Stomach (tissue), 7 donors: ENCODE measurements around a stretch of chr9.

- PRO-cap = no peak
- RAMPAGE, long total RNA, 5 experiments = start-site peak on the minus strand in 1 of 5 experiments, at chr9:91327236-91327306 at its widest, 11 reads per replicate
- RRBS = no CpG with 5 or more reads among the region's 5 CpGs
Observed at GRCh38 chr9:91327060-91327621, 34.6 kb downstream of the AUH start.

GRCh38 chr9:91409758-91410230 lies 13.8 kb downstream of the NFIL3 start:
- PRO-cap = no peak
- RAMPAGE, long total RNA, 5 experiments = start-site peak on the minus strand in 1 of 5 experiments, at chr9:91409876-91410236 at its widest, 18 reads per replicate
- RRBS = no CpG with 5 or more reads among the region's 12 CpGs

DNA sequence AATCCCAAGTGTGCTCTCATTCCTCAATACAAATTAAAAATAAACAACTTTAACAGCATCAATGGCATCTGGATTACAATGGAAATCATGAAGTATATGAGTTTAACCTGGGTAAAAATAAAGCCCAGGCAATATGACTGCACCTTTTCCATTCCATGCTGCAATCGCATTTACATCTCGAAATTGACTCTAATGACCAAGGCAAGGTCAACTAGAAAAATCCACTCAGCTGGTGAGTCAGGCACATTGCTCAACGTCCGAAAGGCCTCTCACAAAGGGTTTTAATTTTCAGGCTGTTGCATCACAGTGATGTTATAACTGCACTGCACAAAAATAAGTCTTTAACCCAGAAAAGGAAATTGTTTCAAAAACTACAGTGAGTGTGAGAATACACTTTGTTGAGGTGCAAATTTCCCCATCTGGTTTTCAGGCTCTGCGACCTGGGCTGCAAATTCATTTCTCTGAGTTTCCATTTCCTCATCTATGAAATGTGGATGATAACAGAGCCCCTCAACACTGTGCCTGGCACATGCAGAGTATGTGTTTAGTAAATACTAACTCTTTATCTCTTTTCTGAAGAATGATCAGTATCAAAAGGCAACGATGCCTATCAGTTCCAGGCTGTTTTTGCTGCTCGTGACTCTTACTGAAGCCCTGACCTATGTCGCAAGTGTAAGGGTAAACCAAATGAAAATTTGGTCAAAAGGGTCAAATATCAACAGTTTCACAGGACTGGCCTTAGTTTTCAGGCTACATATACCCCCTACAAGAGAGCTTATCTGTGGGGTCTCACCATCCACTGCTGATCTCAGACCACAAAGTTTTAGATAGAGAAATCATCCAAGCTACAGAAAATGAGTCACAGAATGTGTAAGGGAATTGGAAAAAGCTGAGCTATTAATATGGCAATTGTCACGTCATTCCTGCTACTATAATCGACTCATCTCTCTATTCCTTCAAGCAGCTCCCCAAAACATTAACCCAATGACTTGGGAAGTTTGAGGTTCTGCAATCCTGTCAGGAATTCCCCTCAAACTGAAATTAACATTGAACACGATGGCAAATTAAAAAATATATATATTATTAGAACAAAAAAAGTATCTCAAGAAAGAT lies 4.1 kb downstream of the NFIL3 start:
- PRO-cap = bidirectional peak, plus-strand start at position 367 of the sequence, minus-strand start at position 166 of the sequence
- RAMPAGE, long total RNA, 5 experiments = no peak in any of the 5 experiments
- RRBS = no CpG with 5 or more reads among the region's 11 CpGs

DNA sequence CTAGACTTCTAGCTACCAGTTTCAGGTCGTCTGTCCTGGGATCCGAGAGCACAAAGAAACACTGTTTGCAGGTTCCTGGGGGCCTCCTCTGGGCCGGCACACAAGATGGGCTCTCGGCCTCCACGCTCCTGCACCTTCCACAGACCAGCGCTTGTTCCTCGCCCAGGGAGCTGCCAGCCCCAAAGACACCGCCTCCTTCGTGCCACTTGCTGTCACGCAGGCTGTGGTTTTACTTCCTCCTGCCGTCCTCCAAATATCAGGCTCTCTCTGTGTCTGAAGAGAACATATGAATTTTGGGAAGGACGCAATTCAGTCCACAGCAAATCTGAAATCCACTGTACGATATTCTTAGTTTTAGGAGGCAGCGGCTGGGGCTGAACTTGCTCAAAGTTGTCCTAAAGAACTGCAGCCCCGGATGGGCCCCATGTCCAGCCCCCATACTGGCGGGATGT lies 105.8 kb downstream of the ROR2 start:
- PRO-cap = unidirectional peak, minus-strand start at position 149 of the sequence
- RAMPAGE, long total RNA, 5 experiments = no peak in any of the 5 experiments
- RRBS = no CpG with 5 or more reads among the region's 16 CpGs

DNA sequence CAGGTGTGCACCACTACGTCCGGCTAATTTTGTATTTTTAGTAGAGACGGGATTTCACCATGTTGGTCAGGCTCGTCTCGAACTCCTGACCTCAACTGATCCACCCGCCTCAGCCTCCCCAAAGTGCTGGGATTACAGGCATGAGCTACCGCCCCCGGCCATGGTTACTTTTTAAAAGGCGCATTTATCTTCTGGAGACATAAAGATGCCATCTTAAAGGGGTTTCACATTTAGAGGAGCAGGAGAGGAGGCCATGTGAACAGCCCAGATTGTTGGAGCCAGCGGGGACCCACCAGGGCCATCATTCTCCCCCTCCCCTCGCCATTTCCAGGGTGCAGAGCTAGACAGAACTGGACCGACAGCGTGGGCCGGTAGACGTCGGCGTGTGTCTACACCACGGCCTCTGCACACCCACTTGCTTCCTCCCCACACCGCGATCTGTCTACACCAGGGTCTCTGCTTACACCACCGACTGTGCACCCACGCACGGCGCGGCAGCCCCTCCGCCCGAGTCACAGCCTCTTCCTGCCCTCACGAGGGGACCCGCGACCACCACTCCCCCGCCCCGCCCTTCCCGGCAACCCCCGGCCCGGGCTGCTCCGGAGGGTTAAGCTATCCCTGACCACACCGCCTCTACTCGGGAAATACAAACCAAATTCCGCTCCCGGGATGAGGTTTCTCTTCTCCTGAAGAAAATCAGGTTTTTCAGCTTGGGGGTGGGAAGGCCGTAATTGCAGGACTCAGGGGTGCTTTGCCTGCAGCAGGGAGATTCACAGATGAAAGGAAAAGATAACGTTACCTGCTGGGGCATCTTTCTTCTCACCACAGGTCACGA lies 63.8 kb downstream of the ROR2 start:
- PRO-cap = no peak
- RAMPAGE, long total RNA, 5 experiments = start-site peak on the minus strand in 1 of 5 experiments, centred at position 321 of the sequence, 6 reads per replicate
- RRBS = 82% methylated on average over 5 of the region's 43 CpGs

GRCh38 chr9:92410245-92410578 lies 5.8 kb upstream of the OGN start:
- PRO-cap = no peak
- RAMPAGE, long total RNA, 5 experiments = no peak in any of the 5 experiments
- RRBS = no CpG with 5 or more reads among the region's 1 CpG

GRCh38 chr9:92634397-92634611 lies 35.6 kb downstream of the IPPK start:
- PRO-cap = no peak
- RAMPAGE, long total RNA, 5 experiments = no peak in any of the 5 experiments
- RRBS = no CpG with 5 or more reads among the region's 4 CpGs

- PRO-cap = no peak
- RAMPAGE, long total RNA, 5 experiments = no peak in any of the 5 experiments
- RRBS = no CpG with 5 or more reads among the region's 6 CpGs
Observed at GRCh38 chr9:92666300-92666583, 3.7 kb downstream of the IPPK start.

GRCh38 chr9:92756791-92757104 lies 7.9 kb downstream of the BICD2 start:
- PRO-cap = no peak
- RAMPAGE, long total RNA, 5 experiments = no peak in any of the 5 experiments
- RRBS = no CpG with 5 or more reads among the region's 8 CpGs

GRCh38 chr9:92964803-92965080 lies 17.4 kb downstream of the FGD3 start:
- PRO-cap = no peak
- RAMPAGE, long total RNA, 5 experiments = no peak in any of the 5 experiments
- RRBS = no CpG with 5 or more reads among the region's 8 CpGs

- PRO-cap = no peak
- RAMPAGE, long total RNA, 5 experiments = start-site peak on the plus strand in 2 of 5 experiments, at chr9:93020211-93020332 at its widest, 6 to 7 reads per replicate
- RRBS = no CpG with 5 or more reads among the region's 13 CpGs
Observed at GRCh38 chr9:93020013-93020504, 38.4 kb upstream of the SUSD3 start.

GRCh38 chr9:93029651-93030185 lies 28.8 kb upstream of the SUSD3 start:
- PRO-cap = no peak
- RAMPAGE, long total RNA, 5 experiments = no peak in any of the 5 experiments
- RRBS = no CpG with 5 or more reads among the region's 11 CpGs

DNA sequence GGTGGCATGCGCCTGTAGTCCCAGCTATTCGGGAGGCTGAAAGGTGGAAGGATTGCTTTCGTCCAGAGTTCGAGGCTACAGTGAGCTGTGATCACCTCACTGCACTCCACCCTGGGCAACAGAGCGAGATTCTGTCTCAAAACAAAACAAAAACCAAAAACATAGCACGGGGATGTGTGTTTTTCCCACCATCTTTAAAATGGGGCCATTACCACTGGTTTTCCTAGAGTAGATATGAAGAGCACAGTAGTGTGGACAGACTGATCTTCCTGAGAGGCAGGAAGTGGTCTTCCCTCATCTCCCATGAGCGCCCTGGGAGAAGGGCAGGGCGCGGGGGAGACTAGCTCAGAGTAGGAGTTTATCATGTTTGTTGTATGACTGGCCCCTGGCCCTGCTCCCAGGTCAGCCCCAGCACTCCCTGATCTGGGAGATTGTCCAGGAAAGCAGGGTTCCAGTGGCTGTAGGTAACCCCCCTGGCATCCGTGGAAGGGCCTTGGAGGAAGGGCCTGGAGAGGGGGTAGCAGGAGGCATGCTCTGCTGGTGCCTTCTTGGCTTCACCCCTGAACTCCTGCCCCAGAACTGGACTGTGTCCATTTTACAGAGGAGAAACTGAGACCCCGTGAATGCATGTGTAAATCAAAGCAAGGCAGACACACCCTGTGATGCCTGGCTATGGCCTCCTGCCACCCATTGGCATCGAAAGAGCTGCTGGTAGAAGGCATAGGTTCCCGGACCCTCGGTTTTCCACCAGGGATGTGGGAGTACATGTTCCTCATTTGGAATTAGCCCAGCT lies 2.4 kb downstream of the SUSD3 start:
- PRO-cap = no peak
- RAMPAGE, long total RNA, 5 experiments = no peak in any of the 5 experiments
- RRBS = no CpG with 5 or more reads among the region's 14 CpGs

GRCh38 chr9:93063456-93064266 lies 5.2 kb downstream of the SUSD3 start:
- PRO-cap = no peak
- RAMPAGE, long total RNA, 5 experiments = no peak in any of the 5 experiments
- RRBS = no CpG with 5 or more reads among the region's 11 CpGs

- PRO-cap = no peak
- RAMPAGE, long total RNA, 5 experiments = no peak in any of the 5 experiments
- RRBS = no CpG with 5 or more reads among the region's 17 CpGs
Observed at GRCh38 chr9:93114465-93115227, 18.6 kb downstream of the CARD19 start.

- PRO-cap = no peak
- RAMPAGE, long total RNA, 5 experiments = no peak in any of the 5 experiments
- RRBS = no CpG with 5 or more reads among the region's 10 CpGs
Observed at GRCh38 chr9:93186897-93187450, 3.0 kb downstream of the WNK2 start.

GRCh38 chr9:93277822-93278370 lies 94.0 kb downstream of the WNK2 start:
- PRO-cap = no peak
- RAMPAGE, long total RNA, 5 experiments = start-site peak on the plus strand in 1 of 5 experiments, at chr9:93277992-93278078 at its widest, 8 reads per replicate
- RRBS = no CpG with 5 or more reads among the region's 5 CpGs

- PRO-cap = no peak
- RAMPAGE, long total RNA, 5 experiments = no peak in any of the 5 experiments
- RRBS = no CpG with 5 or more reads among the region's 10 CpGs
Observed at GRCh38 chr9:93512042-93512841, 58.9 kb upstream of the FAM120AOS start.

GRCh38 chr9:94135140-94135889 lies 51.1 kb downstream of the PTPDC1 start:
- PRO-cap = unidirectional peak, minus-strand start at chr9:94135400
- RAMPAGE, long total RNA, 5 experiments = no peak in any of the 5 experiments
- RRBS = no CpG with 5 or more reads among the region's 3 CpGs

DNA sequence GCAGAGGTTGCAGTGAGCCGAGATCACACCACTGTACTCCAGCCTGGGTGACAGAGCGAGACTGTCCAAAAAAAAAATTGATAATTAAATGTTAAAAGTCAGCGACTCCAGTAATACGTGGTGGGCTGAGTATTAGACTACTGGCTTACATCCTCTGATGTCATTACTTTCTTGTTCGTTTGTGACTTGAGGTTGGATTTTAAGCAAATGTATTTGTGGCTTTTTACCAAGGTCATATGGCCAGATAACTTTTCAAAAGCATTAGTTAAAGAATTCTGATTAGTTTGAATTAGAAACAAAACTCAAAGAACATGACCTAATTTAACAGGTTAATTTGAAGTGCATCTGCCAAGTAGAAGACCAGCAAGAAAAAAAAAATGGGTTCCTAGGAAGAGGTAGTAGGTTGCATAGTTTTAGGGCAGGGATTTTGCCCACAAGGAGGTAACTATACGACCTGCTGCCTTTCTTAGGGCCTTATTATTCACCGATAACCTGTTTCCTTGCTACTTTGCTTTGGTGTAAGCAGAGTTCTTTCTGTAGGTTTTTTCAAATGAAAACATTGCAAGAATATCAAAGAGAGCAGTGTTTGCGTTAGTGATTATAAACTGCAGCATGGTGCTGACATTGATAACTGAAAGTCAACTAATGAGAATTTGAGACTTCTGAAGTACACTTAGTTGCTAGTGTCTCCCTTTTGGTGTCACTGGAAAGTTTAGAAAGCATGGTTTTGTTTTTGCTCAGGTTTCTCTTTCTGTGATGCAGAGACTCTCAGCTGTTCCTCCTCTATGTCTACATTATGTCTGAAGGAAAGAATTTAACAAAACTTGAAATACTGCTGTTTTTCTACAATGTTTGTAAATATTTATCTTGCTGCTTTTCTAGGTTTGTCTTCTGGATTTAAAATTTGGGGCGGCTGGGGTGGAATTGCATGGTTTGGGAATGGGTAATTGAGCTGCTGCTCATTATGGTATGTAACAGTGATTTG lies 80.4 kb upstream of the ZNF169 start:
- PRO-cap = unidirectional peak, plus-strand start at position 392 of the sequence; unidirectional peak, plus-strand start at position 446 of the sequence
- RAMPAGE, long total RNA, 5 experiments = no peak in any of the 5 experiments
- RRBS = no CpG with 5 or more reads among the region's 9 CpGs